ENCODE data around the genes CACNA1D and IL17RD.

DNA sequence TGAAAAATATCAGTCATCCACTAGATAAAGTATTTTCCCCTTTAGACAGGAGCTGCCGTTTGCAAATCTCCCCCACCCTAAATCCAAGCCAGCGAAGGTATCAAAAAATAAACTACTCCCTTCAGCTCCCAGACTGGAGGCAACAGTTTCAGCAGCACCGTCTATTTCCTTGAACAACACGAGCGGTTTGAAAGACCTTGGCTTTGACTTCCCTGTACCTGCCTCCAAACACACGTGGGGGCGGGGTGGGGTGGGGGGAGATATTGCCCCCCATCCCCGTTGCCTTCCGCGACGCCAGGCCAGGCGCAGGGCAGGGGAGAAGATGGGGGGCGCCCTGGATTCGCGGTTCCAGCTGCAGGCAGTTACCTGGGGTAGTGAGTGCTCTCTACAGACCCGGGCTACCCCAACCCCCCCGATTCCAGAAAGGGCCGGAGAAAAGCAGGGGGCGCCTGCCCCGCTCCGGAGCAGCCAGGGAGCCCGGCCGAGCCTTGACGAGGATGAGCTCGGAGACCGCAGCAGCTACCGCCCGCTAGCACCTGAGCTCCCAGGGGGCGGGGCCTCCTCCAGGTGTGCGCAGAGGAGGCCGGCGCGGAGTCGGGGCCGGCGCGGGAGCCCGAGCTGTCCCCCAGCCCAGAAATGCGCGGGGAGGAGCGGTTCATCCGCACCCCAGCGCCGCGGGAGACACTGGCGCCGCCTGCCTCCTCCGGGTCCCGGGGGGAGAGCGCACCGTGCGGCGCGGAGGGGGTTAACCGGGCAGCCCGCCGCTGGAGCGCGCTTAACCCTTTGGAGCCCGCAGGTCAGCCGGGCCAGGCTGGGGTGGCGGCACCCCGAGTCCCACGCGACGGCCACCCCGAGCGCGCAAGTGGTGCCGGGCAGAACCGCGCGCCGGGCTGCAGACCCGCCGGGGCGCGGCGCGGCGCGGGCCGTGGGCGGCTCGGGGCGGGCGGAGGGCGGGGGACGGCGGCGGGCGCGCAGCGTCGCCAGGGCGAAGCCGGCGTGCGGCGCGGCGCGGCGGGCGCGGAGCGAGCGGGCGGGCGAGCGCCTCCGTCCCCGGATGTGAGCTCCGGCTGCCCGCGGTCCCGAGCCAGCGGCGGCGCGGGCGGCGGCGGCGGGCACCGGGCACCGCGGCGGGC is at the start of gene CACNA1D:
TSS of gene CACNA1D (plus strand) at position 988 of the 1,133 bp plus-strand sequence.
- PRO-cap: no peak
- RAMPAGE, long total RNA, 2 experiments: no peak in any of the 2 experiments

DNA sequence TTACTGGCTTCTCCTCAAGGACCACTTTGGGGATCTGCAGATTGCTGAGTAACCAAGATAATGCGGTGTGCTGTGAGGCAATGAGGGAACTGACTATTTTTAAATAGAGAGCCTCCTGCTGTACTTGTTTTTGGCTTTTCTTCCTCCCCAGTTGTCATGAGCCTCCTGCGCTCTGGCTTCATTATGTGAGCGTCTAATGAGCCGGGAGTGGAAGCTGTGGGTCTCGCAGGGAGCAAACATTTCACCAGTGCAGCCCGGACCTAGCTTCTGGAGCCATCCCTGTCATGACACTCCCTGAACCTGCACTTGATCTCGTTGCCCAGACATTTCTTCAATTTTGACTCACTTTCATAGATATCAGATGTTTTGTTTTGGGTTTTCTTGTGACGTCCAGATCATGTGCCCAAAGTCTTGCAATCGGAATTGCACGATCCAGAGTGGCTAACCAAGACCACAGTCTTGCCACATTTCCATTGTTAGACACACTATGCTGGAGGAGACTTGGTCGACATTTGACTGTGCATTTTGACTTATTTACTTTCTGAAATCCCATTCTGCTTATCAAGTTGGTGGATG is 327.2 kb downstream of the LRTM1 start:
- PRO-cap: no peak
- RAMPAGE, long total RNA, 2 experiments: no peak in any of the 2 experiments

DNA sequence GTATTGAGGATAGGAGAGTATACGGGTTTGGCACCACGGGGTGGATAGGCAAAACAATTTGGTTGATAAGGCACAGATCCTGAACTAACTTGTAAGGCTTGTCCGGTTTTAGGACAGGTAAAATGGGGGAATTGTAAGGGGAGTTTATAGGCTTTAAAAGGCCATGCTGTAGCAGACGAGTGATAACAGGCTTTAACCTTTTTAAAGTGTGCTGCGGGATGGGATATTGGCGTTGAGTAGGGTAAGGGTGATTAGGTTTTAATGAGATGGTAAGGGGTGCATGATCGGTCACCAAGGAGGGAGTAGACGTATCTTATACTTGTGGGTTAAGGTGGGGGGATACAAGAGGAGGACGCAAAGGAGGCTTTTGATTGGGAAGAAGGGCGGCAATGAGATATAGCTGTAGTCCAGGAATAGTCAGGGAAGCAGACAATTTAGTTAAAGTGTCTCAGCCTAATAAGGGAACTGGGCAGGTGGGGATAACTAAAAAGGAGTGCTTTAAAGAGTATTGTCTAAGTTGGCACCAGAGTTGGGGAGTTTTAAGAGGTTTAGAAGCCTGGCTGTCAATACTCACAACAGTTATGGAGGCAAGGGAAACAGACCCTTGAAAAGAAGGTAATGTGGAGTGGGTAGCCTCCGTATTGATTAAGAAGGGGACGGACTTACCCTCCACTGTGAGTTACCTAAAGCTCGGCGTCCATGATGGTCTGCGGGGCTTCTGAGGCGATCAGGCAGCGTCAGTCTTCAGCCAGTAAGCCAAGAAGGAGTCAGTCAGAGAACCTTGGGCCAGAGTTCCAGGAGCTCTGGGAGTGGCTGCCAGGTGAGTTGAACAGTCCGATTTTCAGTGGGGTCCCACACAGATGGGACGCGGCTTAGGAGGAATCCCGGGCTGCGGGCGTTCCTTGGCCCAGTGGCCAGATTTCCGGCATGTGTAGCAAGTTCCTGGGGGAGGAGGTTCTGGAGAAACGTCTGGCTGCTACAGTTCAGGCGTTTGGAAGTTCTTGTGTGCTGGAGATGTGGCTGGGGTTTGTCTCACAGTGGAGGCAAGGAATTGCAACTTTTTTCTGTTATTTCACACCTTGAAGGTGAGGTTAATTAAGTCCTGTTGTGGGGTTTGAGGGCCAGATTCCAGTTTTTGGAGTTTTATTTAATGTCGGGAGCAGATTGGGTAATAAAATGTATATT is 290.5 kb downstream of the LRTM1 start:
- PRO-cap: no peak
- RAMPAGE, long total RNA, 2 experiments: no peak in any of the 2 experiments

GRCh38 chr3:54967698-54968579 is 40.1 kb upstream of the LRTM1 start:
- PRO-cap: no peak
- RAMPAGE, long total RNA, 2 experiments: no peak in any of the 2 experiments

DNA sequence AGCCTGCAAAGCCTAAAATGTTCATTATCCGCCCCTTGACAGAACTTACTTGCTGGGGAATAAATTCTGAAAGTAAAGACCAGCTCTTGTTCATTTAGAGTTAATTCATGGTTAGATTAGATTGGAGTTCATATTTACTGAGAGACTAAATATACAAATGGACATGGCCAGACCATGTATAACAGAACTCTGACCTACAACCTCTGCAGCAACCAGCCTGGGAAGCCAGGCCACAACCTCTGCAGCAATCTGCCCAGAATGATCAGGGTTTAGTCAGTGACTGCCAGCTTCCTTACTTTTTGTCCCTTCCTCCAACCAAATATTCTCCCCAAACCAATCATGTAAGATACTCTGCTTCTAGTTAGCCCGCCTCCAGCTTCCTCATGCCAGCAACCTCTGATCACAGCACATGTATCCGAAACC is 102.5 kb downstream of the ERC2 start:
- PRO-cap: no peak
- RAMPAGE, long total RNA, 2 experiments: no peak in any of the 2 experiments

DNA sequence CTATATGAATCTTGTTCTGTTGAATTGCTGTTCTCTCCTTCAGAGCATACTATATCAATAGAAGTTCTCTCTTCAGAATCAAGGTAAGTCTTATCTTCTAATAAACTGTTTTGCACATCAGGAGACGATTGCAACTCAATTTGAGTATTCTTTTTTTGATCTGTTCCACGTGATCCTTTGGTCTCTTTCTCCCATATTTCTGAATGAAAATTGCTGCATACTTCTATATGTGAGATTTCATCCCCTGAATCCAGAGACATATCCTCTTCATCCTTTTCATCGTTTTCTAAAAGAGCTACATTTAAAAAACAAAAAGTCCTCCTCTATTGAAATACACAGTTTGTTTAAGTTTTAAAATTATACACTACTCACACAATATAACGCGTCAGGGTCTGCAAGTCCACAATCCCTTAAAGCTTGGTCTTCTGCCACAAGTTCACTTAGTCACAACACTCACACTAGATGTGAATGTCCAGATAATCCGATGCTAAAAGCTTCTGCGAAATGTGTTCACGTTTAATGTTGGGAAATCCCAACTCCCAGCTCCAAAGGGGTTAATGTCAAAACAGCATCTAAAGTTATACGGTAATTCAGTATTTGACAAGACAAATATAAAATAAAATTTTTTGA is 59.7 kb downstream of the TASOR start:
- PRO-cap: no peak
- RAMPAGE, long total RNA, 2 experiments: no peak in any of the 2 experiments

DNA sequence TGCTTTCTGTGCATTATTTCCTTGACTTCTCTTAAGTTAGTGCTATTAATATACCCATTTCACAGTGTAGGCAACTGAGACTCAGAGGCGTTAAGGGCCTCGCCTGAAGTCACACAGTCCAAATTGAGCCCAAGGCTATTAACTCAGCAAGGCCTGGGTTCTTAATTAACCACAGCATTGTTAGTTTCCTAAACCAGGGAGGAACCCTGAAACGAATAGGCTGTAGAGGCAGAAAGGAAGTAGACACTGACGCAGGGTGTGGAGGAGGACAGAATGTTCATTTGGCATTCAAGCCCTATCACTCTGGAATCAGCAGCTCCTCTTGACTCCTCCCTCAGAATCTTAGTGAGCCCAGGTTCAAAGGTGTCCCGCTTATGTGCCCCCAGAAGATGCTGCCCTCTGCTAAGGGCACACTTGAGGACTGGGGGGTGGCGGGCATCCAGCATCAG is 13.9 kb downstream of the ARHGEF3 start:
- PRO-cap: bidirectional peak, plus-strand start at position 287 of the sequence, minus-strand start at position 137 of the sequence
- RAMPAGE, long total RNA, 2 experiments: no peak in any of the 2 experiments

DNA sequence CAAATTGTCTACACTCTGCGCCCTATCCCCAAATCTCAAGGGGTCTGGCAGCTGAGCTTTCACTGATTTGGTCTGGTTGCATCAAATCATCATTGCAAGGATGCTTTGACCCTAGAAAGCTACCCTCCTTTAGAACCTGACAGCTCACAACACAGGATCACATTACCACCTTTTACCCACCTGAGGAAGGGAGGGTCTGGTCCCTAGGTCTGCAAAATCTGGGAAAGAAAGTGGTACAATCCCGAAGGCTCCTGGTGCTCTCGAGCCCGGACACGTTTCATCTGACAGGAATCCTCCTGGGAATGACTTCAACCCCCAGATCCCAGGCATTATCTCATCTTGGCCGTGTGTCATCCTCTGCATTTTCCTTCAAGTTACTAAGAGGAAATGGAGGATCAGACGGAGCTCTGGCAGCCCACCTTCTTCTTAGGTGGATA is 37.9 kb upstream of the ARHGEF3 start:
- PRO-cap: no peak
- RAMPAGE, long total RNA, 2 experiments: no peak in any of the 2 experiments

- PRO-cap: no peak
- RAMPAGE, long total RNA, 2 experiments: no peak in any of the 2 experiments
These were observed 67.4 kb upstream of the ARHGEF3 start for GRCh38 chr3:56869176-56869578.

DNA sequence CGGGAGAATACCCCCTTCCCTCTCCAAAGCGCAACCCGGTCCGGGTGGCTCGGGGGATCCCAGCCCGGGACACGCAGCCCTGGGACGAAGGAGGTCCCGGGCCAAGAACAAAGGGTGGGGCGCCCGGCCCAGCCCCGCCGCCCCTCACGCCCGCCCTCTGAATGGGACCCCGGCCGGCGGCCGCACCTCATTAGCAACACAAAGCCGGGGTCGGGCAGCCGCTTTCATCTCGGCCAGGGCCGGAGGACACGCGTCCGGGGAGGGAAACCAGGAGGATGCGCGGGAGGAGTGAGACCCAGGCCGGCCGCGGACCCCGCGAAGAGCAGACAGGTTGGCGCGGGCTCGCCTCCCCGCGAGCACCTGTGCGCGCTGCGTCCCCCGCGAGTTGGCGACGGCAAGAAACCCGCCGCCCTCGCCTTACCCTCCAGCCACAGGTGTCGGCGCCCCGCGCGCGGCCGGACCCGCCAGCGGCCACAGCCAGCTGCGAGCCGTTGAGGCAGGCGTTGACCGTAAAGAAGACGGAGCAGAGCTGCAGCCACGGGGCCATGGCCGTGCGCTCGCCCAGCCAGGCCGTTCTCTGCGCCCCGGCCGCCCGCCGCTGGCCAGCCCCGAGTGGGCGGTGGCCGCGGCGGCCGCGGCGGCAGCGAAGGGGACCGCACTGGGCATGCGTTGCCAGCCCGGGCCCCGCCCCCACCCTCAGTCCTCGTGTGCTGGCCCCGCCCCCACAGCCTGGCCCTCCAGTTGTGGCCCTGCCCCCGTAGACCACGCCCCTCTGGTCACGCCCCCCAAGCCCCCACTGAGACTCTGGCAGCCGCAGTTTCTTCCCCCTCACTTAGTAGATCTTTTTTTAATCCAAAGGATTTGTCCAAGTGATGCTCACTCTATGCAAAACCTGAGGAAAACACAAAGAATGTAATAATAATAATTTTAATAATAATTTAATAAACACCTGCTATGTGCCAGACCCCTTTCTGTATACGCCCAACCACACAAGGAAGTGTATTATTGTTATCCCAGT is at the start of gene IL17RD:
TSS of gene IL17RD (minus strand) at position 614 of the 1,018 bp plus-strand sequence.
- PRO-cap: unidirectional peak, minus-strand start at position 614 of the sequence
- RAMPAGE, long total RNA, 2 experiments: no peak in any of the 2 experiments

GRCh38 chr3:57628815-57629070 is 31.6 kb upstream of the ARF4 start:
- PRO-cap: no peak
- RAMPAGE, long total RNA, 2 experiments: no peak in any of the 2 experiments

DNA sequence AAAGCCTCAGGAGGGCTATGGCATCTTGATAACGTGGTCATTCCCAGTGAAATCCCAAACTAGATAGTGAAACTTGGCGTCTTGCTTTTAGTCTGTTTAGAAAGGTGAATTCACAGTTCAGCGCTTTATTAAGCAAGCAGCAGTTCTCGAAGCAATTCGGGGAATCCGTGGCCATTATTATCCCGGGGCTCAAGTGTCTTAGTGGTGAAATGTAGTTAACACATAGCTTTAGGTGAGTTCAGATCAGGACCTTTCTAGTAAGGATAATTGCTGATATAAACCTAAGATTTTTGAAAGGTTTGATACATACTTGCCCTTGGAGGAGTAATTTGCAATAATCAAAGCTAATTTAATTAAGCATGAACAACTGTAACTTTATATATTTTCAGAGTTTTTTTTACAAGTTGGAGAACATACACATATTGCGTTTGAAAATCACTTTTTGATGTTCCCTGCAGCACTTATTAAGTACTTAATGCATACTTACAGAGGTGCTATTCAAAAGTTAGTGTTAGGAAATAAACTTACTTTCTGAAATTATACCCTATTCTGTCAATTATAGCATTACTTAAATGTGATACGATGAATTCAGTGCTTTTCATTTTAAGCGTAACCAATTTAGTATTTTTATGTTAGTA is 2.1 kb downstream of the SLMAP start:
- PRO-cap: no peak
- RAMPAGE, long total RNA, 2 experiments: no peak in any of the 2 experiments

- PRO-cap: no peak
- RAMPAGE, long total RNA, 2 experiments: no peak in any of the 2 experiments
These were observed 58.3 kb upstream of the FLNB start for GRCh38 chr3:57949868-57950371.

- PRO-cap: no peak
- RAMPAGE, long total RNA, 2 experiments: no peak in any of the 2 experiments
These were observed 24.4 kb upstream of the FLNB start for GRCh38 chr3:57983762-57984323.

DNA sequence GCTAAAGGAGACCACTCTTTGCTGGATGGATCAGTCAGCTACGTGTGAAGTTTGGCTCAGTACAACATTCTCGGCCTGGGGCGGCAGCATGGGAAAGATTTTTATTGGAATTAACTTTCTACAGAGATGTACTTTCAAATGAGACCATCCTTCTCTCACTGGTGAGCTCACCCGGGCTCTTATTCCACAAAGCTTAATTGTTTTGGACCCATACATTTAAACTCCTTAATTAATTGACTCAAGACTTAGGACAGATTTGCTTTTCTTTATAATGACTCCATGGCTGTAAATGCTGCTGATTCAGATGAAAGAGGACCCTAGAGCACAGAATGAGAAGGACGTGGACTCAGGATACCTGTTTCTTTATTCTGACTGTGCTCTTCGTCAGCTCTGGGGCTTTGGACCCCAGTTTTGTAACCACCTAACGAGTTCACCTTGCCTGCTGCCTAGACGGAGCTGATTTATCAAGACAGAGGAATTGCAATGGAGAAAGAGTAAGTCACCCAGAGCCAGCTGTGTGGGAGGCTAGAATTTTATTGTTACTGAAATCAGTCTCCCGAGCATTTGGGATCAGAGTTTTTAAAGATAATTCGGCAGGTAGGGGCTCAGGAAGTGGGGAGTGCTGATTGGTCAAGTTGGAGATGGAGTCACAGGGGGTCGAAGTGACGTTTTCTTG is 27.7 kb downstream of the FLNB start:
- PRO-cap: no peak
- RAMPAGE, long total RNA, 2 experiments: no peak in any of the 2 experiments

- PRO-cap: no peak
- RAMPAGE, long total RNA, 2 experiments: no peak in any of the 2 experiments
These were observed 101.0 kb downstream of the FLNB start for GRCh38 chr3:58109106-58109791.

DNA sequence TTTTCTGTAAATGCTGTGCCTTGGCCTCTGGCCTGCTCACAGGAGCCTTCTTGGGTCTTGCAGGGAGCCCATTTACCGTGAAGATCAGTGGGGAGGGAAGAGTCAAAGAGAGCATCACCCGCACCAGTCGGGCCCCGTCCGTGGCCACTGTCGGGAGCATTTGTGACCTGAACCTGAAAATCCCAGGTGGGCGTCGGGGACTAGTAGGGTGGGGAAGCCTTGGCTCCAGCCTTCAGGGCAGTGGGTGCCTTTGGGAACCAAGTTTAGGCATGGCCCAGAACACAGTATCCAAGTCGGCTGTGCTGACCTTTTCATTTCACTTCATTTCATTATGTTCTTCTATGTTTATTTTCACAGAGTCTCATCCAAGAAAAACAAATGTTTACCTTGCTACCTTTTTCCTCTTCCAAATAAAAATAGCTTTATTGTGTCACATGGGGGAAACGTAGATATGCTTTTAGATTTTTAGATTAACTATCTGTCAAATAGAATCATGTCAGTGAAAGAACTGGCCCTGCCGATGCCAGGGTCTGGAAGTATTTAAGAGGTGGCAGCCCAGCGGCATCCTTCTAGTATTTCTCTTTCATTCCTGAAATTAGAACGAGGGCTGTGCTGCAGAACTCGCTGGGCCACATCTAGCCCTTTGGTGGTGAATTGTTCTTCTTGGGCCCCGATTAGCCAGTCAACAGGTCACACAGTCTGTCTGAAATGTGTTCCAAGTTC is 60.6 kb downstream of the DNASE1L3 start:
- PRO-cap: no peak
- RAMPAGE, long total RNA, 2 experiments: no peak in any of the 2 experiments

DNA sequence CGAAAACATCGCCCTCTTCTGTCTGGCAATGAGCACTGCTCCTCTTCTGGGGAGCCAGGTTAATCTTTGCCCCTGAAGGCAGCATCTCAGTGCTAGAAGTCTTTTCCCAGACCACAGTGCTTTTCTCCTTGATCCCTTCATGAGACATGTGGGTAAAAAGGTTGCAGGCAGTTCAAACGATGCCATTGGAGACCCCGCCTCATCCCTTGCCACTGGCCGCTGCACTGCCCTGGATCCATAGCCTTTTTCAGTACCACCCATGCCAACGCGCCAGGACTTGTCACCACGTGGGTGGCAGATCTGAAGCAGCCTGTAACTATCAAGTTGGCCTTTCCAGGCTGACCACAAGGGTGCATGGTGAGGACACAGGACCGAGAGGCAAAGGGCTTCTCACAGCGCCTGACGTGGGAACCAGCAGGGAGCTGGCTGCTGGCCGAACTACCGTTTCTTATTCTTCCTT is 6.6 kb upstream of the DNASE1L3 start:
- PRO-cap: no peak
- RAMPAGE, long total RNA, 2 experiments: no peak in any of the 2 experiments

- PRO-cap: no peak
- RAMPAGE, long total RNA, 2 experiments: no peak in any of the 2 experiments
These were observed 22.8 kb downstream of the ABHD6 start for GRCh38 chr3:58260352-58260817.

GRCh38 chr3:58349633-58351044 is 17.4 kb downstream of the PXK start:
- PRO-cap: no peak
- RAMPAGE, long total RNA, 2 experiments: no peak in any of the 2 experiments

Measured in right atrium auricular region (tissue), 2 donors.